Frontal cortex (tissue), 2 donors: ENCODE measurements around a stretch of chr16.

GRCh38 chr16:85181055-85182211 is 69.2 kb upstream of the CIBAR2 start:
- RAMPAGE, long total RNA = no peak

GRCh38 chr16:85205632-85206248 is 93.5 kb upstream of the CIBAR2 start:
- RAMPAGE, long total RNA = no peak

DNA sequence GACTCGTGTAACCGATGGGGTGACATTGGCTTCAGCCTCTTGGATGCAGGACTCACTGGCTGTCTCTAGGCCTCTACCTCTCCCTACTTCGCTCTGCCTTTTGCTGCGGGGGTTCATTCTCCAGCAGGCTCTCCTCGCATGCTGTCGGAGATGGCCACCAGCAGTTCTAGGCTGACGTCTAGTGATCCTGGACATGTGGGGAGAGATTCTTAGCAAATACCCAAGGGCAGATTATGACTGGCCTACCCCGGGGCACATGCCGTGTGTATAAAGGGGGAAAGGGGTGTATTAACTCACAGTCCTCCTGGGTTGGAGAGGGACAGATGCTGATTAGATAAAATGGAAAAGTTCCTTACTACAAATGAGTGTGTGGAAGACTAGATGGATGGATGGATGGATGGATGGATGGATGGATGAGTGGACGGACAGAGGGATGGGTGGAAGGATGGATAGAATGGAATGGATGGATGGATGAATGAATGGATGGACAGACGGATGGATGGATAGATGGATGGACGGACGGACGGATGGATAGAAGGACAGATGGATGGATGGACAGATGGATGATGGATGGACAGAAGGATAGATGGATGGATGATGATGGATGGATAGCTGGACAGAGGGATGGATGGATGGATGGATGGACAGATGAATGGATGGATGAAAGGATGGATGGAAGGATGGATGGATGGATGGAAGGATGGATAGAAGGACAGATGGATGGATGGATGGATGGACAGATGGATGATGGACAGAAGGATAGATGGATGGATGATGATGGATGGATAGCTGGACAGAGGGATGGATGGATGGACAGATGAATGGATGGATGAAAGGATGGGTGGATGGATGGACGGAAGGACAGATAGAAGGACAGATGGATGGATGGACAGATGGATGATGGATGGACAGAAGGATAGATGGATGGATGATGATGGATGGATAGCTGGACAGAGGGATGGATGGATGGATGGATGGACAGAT is 118.5 kb upstream of the CIBAR2 start:
- RAMPAGE, long total RNA = no peak

- RAMPAGE, long total RNA = no peak
Measured at GRCh38 chr16:85288958-85289284, 176.6 kb upstream of the CIBAR2 start.

GRCh38 chr16:85291162-85292164 is 179.2 kb upstream of the CIBAR2 start:
- RAMPAGE, long total RNA = no peak

DNA sequence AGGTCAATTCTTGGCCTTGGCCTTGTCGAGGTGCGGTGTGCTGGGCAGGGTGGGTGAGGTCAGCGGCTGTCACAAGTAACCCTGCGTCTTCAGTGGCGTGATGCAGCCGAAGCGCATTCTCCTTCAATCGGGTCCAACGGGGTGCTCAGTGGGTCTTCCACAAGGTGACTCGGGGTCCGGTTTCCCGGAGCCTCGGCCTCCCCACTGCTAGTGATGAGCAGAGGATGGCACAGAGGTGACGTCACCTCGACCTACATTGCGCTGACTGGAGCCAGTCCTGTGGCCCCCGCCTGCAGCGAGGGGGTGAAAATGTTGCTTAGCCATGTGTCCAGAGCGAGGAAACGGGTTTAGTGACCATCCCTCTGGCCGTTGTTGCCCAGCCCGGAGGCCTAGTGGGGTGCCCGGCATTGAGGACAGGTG is 190.5 kb upstream of the CIBAR2 start:
- RAMPAGE, long total RNA = no peak

- RAMPAGE, long total RNA = no peak
Measured at GRCh38 chr16:85303350-85303670, 191.0 kb upstream of the CIBAR2 start.

DNA sequence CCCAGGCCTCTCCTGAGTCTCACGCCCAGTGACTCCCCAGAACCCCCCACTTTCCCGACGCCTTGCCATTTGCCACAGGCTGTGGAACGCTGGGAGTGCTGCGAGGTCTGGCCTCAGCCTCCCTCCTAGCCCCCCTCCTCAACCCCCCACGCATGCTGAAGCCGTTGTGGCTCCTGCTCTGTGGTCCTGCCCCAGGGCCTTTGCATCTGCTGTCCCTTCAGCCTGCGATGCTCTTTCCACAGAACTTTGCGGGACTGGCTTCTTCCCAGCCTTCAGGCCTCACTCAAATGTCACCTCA is 225.9 kb upstream of the GSE1 start:
- RAMPAGE, long total RNA = no peak

DNA sequence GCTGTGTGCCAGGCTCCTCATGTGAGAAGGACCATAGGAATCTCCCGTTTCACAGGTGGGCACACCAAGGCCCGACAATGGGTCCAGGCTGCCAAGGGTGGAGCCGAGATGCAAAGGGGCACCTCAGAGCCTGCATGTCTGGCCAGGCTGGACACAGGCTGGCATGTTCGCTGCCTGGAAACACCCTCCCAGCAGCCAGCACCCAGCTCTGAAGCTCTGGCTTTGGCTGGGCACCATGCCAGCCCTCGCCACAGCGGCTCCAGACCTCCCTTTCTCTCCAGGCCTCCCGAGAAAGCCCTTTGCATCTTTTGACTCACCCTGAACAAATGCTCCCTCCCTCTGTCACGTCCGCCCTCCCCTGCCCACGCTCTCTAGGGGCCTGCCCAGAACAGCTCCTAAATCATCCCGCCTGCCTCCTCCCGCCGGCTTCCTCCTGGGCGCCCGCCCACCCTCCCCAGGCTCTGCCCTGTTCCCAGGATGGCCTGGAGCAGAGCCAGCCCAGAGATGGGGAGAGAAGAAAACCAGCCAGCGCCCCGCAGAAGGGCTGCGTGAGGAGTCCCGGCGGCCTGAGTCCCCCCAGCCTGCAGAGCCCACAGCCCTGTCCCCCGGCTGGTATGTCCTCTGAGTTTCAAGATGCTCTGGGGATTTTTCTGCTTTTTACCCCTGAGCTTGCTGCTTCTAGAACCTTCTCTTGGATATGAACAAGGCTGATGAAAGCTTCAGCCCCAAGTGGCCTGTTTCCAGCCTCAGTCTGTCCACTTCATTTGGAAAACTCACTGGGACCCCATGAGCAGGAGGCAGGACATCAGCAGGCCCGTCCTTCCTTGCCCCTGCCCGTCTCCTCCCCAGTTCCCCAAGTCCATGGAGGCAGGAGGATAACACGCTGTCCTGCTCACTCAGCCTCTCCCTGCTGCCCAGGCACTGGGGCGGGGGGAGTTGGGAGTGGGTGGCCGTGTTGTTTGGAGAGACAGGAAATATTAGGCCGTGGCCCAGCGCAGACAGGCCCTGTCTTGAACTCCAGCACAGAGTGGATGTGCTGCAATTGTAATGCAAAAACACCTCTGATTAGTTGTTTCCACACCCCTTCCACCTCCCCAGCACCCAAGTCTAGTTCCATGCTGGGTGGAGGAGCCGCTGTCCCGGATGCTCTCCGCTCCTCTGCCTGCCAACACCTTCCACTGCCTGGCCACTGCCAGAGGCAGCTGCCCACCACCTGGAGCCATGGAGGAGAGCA is 217.3 kb upstream of the GSE1 start:
- RAMPAGE, long total RNA = no peak

GRCh38 chr16:85416300-85416818 is 196.8 kb upstream of the GSE1 start:
- RAMPAGE, long total RNA = no peak

DNA sequence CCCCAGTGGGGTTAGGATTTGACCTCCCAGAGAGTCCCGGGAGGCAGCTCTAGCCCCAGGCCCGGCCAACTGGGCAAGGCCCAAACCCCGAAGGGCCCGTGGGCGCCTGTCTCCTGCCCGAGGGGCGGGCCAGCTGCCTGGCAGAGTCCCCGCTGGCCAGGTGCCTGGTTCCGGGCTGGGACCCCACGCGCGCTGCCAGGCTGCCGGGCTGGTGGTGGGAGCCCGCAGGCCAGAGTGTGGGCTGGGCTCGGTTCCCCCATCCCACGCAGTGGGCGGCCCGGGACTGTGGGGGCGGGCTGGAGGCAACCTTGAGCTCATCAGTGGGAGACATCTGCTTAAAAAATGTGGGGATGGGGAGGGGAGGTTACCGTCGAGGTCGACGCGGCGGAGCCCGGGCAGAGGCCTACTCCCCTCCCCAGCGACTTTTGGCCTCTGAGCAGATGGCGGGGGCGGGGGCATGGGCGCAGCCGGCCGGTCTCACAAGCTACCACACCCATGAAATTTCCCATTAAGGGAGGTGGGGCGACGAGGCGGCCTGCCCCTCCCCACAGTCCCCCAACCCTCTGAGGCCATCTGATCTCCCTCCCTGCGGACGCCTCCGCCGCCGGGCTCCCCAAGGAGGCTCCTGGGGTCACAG is 176.4 kb upstream of the GSE1 start:
- RAMPAGE, long total RNA = no peak

DNA sequence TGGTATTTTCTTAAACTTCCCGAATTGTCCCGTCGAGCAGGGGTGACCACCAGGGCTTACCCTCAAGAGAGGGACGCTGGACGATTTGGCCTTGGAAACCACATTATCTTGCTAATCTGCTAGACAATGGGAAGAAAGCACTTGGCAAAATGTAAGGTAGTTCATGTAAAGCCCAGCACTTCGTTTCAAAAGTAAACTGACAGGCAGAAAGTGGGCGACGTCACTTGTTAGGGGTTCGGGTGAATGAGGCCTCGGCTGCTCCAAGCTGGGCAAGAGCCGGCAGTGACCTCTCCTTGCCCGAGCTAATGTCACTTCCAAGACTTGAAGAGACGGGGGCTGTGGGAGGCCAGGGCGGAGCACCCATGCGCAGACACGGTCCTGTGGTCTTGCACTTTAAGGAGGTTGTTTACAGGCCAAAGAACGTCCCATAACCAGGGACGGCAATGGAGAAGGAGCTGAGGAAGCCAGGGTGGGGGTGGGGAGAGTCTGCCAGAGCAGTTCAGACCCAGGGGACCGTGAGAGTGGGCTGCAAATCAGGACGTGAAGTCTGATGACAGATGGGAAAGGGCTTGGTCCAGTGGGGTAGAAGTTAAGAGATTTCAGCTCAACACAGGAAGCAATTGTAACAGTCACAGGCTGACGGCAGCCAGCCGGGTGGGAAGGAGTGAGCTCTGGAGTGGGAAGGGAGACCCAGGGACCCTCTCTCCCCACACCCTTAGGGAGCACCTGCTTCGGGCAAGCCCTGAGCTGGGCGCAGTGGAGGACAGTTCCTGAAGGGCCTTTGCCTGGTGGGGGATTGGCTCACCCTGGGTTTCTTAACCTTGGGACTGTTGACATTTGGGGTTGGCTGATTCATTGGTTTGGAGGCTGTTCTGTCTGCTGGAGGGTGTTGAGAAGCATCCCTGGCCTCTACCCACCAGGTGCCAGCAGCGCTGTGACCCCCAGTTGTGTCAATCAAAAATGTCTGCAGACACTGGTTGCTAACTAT is 152.5 kb upstream of the GSE1 start:
- RAMPAGE, long total RNA = no peak

DNA sequence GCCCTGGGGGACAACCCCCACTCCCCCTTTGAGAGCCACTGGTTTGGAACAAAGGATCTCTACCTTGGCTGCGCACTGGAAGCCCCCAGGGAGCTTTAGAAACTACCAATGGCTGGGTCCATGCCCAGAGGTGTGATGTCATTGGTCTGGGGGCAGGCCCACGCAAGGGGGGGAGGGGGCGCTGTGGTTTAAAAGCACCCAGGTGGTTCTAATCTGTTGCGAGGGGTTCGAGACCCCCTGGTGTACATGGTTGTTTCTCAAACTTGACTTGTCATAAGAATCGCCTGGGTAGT is 151.8 kb upstream of the GSE1 start:
- RAMPAGE, long total RNA = no peak

GRCh38 chr16:85462237-85463104 is 150.7 kb upstream of the GSE1 start:
- RAMPAGE, long total RNA = no peak

DNA sequence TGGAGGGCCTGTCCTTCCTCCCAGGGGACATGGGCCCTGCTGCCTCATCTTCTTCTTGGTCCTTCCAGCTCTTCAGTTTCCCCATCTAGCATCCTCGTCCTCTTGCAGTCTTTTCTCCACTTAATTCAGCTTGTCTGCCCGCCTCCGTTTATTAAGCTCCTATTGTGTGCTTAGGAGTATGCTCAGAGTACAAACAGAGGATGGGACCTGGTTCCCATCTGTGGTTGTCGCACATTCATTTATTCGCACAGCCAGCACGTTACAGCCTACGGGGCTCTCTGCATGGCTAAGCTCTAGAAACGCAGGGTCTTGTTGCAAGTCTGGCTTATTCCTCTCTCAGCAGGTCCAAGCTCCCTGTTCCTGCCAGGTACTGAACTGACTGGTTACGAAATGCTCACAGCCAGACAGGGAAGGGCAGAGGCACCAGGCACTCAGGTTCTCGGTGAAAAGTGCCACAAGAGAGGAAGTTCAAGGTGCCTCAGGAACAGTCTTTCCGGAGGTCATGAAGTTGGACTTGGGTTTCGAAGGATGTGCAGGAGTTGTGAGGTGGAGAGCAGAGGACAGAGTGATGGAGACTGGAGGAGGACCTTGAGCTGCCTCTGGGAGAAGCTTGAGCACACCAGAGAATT is 124.8 kb upstream of the GSE1 start:
- RAMPAGE, long total RNA = no peak

DNA sequence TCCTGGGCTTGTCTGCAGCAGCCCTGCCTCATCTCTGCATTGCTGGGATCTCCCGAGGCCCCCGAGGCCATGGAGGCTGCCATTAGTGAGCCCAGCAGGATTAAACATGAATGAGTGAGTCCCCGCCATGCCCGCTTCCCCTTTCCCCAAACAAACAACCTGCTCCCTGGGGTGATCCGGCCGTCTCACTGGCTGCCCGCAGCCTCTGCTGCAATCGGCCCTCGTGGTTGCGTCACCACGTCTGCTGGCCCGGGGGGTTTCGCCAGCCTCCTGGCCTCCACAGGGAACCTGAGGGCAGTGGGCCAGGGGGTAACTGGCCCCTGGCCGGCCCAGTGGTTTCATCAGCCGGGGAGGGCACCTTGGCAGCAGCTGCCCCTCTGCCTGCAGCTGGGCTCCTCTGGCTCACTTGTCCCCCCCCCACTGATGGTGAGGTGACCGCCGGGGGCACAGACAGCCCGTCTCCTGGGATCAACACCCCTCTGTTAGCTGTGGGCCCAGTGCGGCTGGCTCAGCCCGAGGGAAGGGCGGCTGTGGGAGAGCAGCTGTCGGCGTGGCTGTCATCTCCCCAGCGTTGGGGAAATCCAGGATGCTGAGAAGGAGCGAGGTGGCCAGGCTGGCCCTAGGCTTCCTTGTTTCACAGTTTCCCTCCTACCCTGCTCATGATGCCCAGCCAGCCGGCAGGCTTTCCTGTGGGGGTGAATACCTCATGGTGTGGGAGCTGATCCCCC is 88.1 kb upstream of the GSE1 start:
- RAMPAGE, long total RNA = no peak

DNA sequence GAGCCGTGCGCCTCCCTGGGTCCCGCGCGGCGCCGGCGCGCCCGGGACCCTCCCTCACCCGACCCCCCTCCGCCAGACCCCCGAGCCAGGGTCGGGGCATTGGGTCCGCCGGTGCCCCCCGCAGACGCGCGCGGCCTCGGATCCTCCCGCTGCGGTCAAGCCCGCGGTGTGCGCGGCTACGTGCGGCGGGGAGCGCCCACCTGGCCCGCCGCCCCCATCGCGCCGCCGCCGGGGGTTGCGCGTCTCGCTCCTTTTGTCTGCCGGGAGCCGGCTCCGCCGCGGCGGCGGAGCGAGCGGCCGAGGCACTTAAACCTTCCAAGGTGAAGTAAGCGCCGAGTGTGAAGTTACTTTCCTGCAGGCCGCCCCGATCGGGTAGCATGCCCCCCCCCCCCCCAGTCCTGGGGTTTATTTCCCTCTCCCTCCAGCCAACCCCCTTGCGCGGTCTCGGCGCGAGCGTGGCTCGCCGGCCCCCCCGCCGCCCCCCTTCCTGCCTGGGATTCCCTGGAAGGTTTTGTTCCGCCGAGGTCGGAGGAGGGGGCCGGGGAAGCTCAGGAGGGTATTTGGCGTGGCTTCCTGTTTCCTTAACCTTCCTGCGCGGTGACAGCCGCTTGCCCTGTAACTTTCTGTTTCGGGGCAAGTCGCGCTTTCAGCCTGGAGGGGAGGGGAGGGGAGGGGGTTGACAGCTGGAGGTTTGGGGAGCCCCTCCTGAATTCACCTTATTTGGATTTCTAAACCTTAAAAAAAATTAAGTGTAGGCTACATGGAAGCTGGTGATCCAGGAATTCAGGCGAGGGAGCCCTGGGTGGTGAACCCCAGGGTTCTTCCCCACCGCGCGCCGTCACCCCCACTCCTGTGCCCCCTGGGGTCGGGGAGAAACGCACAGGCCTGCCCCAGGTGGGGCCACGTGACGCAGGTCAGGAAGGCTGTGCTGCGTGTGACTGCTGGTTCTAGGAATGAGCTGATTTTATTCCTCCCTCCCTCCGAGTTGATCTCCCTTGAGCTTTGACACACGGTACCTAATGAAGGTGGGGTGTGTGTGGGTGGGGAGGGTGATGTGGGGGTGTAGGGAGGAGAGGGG is 56.4 kb upstream of the GSE1 start:
- RAMPAGE, long total RNA = no peak

DNA sequence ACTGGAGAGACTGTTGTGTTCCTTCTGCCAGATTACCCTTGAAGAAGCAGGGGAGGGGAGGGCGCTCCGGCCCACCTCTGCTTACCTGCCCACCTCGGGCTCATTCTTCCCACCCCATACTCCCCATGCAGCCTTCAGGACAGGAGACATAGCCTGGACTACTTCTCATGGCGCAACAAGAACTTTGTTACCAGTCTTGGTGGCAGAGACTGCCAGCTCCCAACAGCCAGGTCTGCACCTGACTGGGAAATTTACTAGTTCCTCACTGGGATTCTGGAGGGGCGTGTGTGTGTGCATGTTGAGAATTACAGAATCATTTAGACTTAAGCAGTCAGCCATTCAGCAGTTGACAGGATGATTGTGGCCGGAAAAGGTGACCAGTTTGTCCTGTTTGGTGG is 8.6 kb downstream of the GSE1 start:
- RAMPAGE, long total RNA = no peak

GRCh38 chr16:85626859-85627877 is 14.0 kb downstream of the GSE1 start:
- RAMPAGE, long total RNA = no peak

DNA sequence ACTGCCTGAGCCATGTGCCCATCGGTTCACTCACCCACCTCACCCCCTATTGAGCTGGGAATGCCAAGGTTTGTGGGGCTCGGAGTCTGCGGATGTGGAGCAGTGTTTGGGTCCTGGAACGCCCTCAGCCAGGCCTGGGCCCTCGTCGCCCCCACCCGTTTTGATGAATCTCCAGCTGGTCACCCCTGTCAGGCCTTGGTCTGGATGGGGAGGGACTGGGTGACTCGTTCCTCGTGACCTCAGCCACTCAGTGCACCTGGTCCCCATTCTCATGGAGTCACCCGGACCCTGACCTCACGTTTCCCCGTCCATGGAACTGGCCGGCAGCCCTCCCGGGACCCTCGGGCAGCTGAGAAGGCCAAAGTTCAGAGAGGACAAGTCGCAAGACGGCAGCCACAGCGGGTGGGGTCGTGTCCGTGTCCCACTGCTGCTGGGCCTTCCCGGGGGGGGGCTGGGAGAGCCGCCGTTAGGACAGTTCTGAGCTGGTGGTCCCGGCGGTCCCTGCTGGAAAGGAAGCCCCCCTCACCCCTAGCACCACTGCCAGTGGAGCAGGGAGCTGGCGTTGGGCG is 23.2 kb downstream of the GSE1 start:
- RAMPAGE, long total RNA = no peak